ENCODE measurements around the genes PCDHB6, PCDHB16, PCDHGA5 and PCDHGC3.

GRCh38 chr5:140506825-140507024, 40.7 kb upstream of the EIF4EBP3 start:
- PRO-cap, 4 experiments, result no peak in any of the 4 experiments
- RAMPAGE, long total RNA, 2 experiments, result no peak in any of the 2 experiments

GRCh38 chr5:140528825-140529904, 18.3 kb upstream of the EIF4EBP3 start:
- PRO-cap, 4 experiments, result peak in 1 of 4 experiments; most common plus-strand start chr5:140529686 (in 1)
- RAMPAGE, long total RNA, 2 experiments, result no peak in any of the 2 experiments

DNA sequence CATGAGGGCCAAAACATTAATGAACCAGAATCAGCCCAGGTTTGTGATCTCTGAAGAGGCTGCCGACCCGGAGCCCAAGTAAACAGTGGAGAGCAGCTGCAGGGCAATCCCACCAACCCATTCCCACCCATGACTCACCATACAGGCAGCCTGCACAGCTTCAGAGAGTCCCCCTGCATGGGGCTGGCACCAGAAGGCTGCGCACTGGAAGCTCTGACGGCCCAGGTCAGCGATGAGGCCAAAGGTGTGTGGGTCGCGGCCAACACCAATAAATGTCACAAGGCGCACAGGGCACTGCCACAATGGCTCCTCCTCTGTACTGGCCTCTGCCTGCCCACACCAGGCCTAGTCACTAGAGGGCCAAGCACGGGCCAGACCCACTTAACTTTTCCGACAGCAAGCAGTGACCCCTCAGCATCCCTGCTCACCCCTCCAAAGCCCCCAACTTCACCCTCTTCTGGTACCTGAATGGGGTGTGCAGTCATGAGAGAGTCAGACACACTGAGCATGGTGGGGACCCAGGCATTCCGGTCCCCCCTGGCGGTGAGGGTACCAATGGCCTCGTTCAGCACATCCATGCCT, 3.0 kb upstream of the SRA1 start:
- PRO-cap, 4 experiments, result peak in 4 of 4 experiments; most common plus-strand start position 352 of the sequence (in 4); most common minus-strand start position 206 of the sequence (in 3)
- RAMPAGE, long total RNA, 2 experiments, result start-site peak on the minus strand in 2 of 2 experiments, centred at positions 203 to 222 of the sequence, 28 to 96 reads per replicate

DNA sequence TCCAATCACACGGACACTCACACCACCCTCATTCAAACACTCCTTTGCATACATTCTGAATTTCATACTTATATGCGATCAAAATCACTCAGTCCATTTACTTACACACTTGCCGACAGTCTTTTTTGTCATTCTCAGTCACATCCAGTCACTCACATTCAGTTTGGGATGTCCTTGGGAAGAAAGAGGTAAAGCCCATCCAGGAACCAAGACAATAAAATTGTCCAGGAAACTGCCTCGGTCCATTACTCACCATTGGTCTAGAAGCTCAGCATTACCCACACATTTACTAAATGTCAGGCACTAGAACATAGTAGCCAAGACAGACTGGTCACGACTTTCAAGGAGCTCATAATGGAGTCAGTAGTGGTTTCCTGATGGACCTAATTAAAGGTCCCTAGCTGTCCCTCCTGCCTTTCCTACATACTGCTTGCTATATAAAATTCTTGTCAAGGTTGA, 589 bp downstream of the SLC35A4 start:
- PRO-cap, 4 experiments, result no peak in any of the 4 experiments
- RAMPAGE, long total RNA, 2 experiments, result no peak in any of the 2 experiments

GRCh38 chr5:140674592-140675242, 1.3 kb upstream of the DND1 start:
- PRO-cap, 4 experiments, result no peak in any of the 4 experiments
- RAMPAGE, long total RNA, 2 experiments, result no peak in any of the 2 experiments

- PRO-cap, 4 experiments, result no peak in any of the 4 experiments
- RAMPAGE, long total RNA, 2 experiments, result no peak in any of the 2 experiments
These were observed 8.0 kb downstream of the ZMAT2 start for GRCh38 chr5:140708090-140708725.

DNA sequence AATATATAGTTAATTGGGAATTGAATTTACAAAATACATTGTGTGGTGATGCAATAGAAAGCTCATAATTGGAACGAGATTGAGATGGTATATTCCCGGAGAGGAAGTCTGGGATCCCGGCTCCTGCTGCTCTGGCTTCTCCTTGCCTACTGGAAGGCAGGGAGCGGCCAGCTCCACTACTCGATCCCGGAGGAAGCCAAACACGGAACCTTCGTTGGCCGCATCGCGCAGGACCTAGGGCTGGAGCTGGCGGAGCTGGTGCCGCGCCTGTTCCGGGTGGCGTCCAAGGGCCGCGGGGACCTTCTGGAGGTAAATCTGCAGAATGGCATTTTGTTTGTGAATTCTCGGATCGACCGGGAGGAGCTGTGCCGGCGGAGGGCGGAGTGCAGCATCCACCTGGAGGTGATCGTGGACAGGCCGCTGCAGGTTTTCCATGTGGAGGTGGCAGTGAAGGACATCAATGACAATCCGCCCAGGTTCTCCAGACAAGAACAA, 326 bp downstream of the PCDHA5 start:
- PRO-cap, 4 experiments, result no peak in any of the 4 experiments
- RAMPAGE, long total RNA, 2 experiments, result no peak in any of the 2 experiments

- PRO-cap, 4 experiments, result no peak in any of the 4 experiments
- RAMPAGE, long total RNA, 2 experiments, result no peak in any of the 2 experiments
These were observed 10.7 kb downstream of the PCDHAC2 start for GRCh38 chr5:140976903-140977485.

DNA sequence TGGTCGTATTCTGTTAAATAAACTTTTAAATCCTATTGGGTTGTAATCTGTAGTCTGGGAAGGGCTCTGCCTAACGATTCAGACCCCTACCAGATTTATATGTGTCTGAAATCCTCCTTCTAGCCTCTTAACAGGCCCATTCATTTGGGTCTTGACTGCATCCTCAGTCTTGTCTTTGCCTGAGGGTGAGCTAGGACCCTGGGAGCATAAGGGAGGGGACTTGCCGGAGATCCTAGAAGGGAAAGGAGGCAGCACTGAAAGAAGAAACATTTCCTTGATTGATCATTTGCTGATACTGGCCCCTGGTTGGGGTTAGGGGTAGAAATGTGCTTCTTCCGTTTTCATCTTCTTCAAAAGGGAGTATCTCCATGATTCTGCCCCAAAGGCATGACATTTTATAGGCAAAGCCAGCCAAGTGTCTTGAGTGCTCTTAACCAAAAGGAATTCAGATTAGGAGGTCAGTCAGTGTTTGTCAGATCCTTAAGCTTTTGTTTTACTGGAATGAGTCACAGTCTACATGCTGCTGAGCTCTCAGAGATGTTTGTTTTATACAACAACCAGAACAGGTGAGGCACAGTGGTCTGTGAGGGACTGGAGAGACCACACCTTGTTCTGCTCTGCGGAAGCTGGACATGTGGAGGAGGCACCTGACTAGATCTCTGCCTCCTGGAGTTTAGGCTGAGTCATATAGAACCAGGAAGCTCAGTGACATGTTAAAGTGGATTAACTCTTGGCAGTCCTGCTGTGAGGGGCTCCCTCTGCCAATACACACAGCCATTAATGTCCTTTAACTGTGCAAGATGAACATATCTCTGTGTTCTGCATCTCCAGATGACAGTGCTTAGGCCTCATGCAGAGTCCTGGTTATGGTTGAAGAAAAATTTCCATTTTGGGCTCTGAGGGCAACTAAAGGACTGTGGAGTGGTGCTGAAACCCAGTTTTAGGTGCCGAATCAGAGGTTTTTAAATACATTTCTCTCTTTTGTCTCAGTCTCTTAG, 37.8 kb downstream of the PCDHAC2 start:
- PRO-cap, 4 experiments, result no peak in any of the 4 experiments
- RAMPAGE, long total RNA, 2 experiments, result no peak in any of the 2 experiments

GRCh38 chr5:141149655-141150207, at the start of gene PCDHB6:
Gene PCDHB6, plus strand, starts transcription at chr5:141150057.
- PRO-cap, 4 experiments, result no peak in any of the 4 experiments
- RAMPAGE, long total RNA, 2 experiments, result no peak in any of the 2 experiments

DNA sequence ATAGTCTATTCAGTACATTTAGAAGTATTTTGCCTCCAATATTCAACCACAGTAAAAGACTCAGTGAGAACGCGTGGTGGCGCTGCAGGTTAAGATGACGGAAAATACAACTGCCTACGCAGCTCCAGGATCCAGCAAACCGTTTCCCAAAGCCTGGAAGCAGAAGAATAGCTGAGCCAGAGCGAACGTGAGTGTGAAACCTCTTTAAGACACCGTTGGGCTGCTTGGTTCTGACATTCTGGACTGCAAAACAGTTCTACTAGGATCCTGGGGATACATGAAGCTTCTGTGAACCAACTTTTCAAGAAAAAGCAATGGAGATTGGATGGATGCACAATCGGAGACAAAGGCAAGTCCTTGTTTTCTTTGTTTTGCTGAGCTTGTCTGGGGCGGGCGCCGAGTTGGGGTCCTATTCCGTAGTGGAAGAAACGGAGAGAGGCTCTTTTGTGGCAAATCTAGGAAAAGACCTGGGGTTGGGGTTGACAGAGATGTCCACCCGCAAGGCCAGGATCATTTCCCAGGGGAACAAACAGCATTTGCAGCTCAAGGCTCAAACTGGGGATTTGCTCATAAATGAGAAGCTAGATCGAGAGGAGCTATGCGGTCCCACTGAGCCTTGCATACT, at the start of gene PCDHB16:
TSS of gene PCDHB16 (plus strand) at position 142 of the 625 bp plus-strand sequence.
- PRO-cap, 4 experiments, result no peak in any of the 4 experiments
- RAMPAGE, long total RNA, 2 experiments, result start-site peak on the plus strand in 2 of 2 experiments, centred at positions 146 to 158 of the sequence, 13 to 21 reads per replicate

DNA sequence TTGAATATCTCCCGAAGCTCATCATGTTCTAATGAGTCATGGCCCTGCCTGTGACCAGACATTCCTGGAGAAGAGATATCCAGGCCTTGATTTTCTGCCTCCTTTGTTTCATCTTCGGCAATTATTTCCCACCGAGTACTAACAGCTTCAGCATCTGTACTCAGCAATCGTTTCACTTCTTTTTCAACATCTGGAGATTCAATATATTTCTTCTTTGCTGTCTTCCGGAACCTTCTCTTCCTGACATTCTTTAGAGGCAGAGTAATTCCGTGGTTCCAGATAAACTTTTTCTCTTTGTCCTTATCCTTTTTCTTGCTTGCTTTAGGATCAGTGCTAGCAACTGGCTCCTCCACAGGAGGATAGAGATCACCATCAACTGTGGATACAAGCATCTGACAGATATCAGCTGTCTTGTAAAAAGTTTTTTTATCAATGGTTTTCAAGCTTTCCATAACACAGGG, 1.2 kb downstream of the TAF7 start:
- PRO-cap, 4 experiments, result no peak in any of the 4 experiments
- RAMPAGE, long total RNA, 2 experiments, result no peak in any of the 2 experiments

DNA sequence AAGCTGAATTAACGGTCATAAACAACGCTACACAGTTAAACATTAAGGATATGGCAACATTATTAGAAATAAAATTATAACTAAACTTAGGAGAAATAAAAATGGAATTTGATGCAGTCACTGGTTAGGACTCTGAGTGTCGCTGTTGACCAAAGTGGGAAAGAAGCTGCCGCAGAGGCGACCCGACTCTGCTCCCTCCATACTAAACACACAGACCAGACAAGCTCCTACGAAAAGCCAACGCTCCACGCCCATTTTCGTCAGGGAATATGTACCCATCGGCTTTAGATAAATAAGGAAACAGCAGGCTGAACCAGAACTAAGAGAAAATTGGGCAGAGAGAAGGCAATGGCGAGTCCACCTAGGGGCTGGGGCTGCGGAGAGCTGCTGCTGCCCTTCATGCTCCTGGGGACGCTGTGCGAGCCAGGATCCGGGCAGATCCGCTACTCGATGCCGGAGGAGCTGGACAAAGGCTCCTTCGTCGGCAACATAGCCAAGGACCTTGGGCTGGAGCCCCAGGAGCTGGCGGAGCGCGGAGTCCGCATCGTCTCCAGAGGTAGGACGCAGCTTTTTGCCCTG, at the start of gene PCDHGA5:
TSS of gene PCDHGA5 (plus strand) at position 180 of the 579 bp plus-strand sequence.
- PRO-cap, 4 experiments, result no peak in any of the 4 experiments
- RAMPAGE, long total RNA, 2 experiments, result no peak in any of the 2 experiments

GRCh38 chr5:141413582-141414235, 922 bp downstream of the PCDHGA10 start:
- PRO-cap, 4 experiments, result peak in 2 of 4 experiments; most common plus-strand start chr5:141413727 (in 2); most common minus-strand start chr5:141413658 (in 1)
- RAMPAGE, long total RNA, 2 experiments, result no peak in any of the 2 experiments

- PRO-cap, 4 experiments, result peak in 4 of 4 experiments; most common plus-strand start chr5:141476003 (in 3); most common minus-strand start chr5:141475730 (in 1)
- RAMPAGE, long total RNA, 2 experiments, result start-site peak on the plus strand in 2 of 2 experiments, at chr5:141475961-141476002 at its widest, 87 to 96 reads per replicate
These were observed at the start of gene PCDHGC3 for GRCh38 chr5:141475613-141476309. Gene PCDHGC3, plus strand, starts transcription at chr5:141475966.

DNA sequence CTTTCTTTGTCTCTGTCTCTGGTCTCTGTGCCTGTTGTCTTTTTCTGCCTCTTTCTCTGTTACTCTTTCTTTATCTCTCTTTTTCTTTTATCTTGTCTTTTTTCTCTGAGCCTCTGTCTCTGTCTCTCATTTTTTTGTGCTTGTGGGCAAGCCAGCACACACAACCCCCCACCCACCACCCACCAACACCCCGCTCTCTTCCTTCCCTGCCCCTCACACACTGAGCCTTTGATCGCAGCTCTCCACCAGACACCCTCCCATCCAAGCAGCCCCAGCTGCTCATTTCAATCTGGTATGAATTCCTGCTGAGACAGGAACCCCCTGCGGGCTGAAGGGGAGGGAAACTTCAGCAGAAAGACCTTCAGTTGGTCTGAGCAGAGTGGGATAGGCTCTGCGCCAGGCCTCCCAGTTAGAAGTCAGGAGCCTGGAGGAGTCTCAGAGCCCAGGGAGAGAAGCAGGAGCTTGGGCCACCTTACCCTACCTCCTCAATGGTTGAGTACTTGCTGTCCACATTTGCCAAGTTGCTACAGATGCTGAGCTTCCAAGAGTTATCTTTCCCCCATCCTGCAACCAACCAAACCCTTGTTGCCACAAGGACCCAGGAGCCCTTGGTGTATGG, 7.1 kb downstream of the PCDHGC5 start:
- PRO-cap, 4 experiments, result no peak in any of the 4 experiments
- RAMPAGE, long total RNA, 2 experiments, result no peak in any of the 2 experiments

DNA sequence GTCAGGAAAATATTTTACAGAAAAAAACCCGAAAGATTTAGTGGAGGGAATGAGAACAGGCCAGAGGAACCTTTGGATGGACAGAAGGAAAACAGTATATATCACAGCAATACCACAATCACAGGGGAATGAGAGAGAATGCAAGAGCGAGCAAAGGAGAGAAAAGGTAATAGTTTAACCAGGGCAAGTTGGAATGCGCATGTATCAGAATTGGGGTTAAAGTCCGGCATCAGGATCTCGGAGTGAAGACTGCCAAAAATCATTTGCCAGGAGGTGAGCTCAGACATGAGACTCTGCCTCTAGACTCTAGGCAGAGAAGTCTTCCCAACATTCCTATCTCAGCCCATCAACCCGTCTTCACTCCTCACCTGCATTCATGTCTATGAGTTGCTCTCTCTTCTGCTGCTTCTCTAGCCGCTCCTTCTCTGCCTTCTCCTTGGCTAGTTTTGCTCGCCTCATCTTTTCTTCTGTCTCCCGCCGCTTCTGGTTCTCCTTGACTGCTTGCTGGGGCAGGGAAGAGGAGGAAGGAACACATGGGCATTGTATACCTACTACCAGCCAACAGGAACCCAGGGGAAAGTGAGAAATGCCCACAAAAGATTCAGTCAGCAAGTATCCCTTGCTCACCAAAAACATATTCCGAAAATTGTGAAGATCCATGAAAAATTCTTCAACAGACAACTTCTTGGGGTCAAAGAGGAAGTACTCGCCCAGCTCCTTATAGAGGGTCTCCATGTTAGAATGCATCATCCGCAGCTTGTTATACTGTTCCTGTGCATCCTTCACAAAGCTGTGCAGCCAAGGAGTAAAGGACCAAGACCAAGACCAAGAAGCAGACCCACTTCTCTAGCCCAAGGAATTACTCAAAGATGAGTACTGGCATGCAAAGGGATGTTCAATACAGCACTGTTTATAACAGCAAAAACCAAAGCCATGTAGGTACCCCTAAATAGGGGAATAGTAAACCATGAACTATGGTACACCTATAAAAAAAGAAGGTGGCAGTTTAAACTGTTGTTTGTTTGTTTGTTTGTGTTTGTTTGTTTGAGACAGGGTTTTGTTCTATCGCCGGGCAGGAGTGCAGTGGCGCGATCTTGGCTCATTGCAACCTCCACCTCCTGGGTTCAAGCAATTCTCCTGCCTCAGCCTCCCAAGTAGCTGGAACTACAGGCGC, 37.2 kb downstream of the PCDHGC5 start:
- PRO-cap, 4 experiments, result peak in 4 of 4 experiments; most common plus-strand start position 262 of the sequence (in 3); most common minus-strand start position 171 of the sequence (in 4)
- RAMPAGE, long total RNA, 2 experiments, result no peak in any of the 2 experiments

DNA sequence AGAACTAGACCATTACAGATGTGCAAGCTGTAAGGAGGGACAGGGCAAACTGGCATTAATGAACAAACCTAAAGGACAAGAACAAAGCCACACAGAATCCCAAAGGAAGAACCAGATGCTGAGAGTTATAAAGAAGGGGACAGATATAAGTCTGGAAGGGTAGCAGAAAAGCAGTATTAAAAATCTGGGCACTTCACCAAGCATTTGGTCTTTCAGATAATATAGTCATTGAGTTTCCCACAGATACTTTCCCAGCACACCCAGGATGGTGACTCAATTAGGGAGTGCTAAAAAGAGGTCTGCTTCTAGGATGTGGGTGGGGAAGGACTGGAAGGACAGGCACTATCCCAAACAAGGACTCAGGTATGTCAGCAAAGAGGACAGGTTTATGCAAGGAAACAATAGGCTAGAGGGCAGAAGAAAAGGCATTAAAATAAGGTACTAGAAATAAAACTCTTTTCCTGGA, 59.4 kb downstream of the DIAPH1 start:
- PRO-cap, 4 experiments, result no peak in any of the 4 experiments
- RAMPAGE, long total RNA, 2 experiments, result no peak in any of the 2 experiments

DNA sequence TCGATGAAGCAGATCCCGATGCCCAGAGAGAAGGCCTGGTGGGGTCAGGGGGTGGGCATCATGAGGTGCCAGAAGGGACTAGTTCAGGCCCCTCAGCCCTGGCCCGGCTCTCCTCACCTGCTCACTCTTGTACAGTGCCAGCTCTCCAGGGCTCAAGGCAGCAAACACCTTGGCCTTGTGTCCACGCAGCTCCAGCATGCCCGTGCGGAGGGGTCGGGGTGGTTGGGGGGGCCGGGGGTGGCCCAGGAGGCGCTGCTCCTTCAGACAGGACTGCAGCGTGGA, 9.5 kb downstream of the ARAP3 start:
- PRO-cap, 4 experiments, result no peak in any of the 4 experiments
- RAMPAGE, long total RNA, 2 experiments, result no peak in any of the 2 experiments

- PRO-cap, 4 experiments, result no peak in any of the 4 experiments
- RAMPAGE, long total RNA, 2 experiments, result no peak in any of the 2 experiments
These were observed 56.0 kb downstream of the PCDH1 start for GRCh38 chr5:141822038-141822735.